ENCODE measurements around the gene PER3.

DNA sequence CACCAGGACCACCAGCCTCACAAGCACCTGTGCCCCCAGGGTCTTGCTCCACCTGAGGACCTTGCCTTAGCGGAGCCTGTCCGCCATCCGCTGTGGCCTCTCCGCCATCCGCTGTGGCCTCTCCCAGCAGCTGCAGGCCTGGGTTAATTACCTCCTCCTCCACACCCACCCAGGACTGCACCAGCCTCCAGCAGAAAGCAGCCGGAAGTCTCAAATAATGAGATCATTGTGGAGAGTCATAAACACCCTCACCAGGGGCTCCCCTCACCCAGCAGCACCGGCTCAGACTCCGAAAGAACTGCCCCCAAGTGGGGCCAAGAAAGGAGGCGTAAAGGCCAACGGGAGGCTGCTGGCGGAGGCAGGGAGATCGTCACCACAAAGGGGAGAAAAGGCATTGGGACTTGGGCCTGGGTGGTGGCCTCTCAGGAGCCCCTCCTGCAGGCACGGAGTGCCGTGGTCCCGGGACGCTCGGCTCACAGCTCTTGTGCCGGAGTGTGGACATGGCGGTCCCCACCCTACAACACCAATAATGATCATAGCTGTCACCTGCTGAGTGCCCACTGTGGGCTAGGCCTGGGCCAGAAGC lies 10.7 kb upstream of the GPR153 start:
- PRO-cap: no peak

DNA sequence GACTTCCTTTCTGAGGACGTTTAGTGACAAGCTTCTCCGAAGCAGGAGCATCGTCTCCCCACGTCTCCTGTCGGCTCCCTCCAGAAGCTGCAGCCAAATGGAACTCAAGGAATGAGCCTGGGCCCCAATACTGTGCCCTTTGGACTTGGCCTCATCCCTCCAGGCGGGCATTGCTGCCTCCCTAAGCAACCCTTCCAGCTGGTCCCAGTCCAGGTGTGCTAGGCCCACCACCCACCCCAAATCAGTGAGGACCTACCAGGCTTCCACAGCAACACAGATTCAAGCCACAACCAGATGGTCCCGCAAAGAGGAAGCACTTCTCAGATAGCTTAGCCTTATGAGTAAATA lies 33.0 kb downstream of the ACOT7 start:
- PRO-cap: no peak

- PRO-cap: no peak
Measured at GRCh38 chr1:6546843-6547458, 7.4 kb downstream of the NOL9 start.

DNA sequence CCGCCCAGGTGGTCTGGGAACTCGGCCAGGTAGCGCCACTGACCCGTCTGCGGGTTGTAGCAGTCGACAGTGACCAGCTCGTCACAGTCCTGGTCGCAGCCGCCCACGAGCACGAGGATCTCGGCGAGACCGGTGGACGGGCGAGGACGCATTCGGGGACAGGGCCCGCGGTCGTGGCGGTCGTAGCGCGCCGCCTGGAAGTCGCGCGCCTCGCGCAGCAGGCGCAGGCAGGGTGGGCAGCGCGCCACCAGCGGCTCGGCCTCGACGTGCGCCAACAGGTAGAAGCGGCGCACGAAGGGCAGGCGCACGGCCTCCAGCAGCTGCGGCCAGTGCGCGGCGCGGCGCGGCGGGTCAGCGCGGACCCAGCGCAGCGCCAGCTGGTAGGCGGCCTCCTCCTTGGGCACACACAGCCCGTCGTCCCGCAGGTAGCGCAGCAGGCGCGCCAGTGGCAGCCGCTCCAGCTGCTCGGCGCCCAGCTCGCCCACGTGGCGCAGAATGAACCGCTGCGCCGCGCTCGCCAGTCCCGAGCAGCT lies 762 bp downstream of the KLHL21 start:
- PRO-cap: no peak

- PRO-cap: no peak
Measured at GRCh38 chr1:6604266-6604658, 1.6 kb upstream of the KLHL21 start.

GRCh38 chr1:6857171-6857738 lies 72.0 kb downstream of the CAMTA1 start:
- PRO-cap: no peak

DNA sequence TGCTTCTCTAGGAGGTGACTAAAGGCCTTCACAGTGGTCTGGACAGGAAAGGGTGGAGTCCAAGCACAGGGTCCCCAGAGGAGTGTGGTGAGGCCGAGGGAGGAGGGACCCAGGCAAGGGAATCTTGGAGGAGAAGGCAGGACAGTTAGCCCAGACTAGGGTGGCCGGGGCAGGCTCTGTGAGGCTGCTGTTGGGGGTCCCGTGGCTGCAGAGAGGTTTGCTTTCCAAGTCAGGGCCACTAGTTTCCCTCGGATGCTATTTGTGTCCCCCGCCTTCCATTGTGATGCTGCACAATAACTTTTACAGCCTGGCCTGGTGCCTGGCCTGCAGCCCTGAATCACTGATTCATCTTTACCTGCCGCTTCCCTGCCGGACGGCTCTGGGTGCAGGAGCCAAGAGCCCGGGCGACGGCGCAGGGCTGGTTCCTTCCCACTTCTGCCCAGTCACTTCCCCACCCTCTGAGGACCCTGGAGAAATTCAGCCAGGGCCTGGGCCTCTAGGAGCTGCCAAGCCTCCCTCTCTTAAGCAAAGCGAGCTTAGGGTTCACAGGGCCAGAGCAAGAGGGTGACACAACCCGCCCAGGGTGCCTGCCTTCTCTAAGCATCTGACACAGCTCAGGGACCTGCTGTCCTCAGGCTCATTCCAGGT lies 381.3 kb upstream of the VAMP3 start:
- PRO-cap: no peak

- PRO-cap: no peak
Measured at GRCh38 chr1:7478239-7478828, 292.8 kb upstream of the VAMP3 start.

DNA sequence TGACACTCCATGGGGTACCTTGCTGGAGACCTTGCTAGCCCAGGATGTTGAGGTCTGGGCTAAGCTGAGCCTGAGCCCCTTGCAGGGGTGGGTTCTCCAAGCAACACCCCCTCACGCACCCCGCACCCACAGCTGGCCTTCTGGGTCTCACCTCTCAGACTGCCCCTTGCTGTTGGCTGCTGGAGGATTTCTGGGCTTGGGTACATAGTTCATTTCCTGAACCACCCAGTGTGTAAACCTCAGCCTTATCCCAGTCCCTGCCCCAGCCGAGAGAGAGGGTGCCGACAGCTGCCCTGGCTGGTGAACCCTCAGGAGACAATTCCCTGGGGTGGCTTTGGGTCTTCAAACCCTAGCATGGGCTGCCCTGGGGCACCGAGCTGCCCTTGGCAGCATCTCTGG lies 92.4 kb upstream of the VAMP3 start:
- PRO-cap: no peak

DNA sequence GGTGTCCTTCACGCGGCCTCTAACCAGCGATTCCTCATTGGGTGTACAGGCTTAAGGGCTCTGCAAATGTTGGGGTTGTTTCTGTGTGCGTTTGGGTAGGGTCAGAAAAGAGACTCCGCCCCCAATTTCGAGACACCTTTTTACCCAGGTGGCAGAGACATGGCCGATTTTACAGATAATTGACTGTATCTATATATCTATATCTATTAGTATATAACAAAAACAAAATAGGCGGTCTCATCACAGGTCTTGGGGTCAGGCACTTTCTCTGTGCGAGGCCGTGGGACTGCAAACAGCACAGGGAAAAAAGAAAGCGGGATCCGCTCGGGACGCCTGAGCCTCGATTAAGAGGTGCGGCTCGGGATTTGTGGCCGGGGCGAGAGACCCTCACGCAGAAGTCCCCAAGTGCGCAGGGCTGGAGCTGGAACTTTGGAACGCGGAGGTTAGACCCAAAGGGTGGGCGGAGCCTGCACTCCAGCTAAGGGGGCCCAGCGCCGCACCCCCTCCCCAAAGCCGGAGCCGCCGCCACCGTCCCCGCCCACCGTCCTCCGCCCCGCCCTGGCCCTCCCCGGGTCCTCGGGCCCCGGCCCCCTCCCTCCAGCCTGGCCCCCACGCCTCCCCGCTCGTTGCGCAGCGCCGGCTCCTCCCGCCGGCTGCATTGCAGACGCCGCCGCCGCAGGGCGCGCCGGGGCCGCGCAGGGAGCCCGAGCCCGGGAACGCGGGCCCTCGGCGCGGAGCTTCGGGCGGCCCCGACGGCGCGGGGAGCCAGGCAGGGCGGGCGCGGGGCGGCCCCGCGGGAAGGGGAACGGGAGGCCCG lies 67.4 kb upstream of the VAMP3 start:
- PRO-cap: no peak

DNA sequence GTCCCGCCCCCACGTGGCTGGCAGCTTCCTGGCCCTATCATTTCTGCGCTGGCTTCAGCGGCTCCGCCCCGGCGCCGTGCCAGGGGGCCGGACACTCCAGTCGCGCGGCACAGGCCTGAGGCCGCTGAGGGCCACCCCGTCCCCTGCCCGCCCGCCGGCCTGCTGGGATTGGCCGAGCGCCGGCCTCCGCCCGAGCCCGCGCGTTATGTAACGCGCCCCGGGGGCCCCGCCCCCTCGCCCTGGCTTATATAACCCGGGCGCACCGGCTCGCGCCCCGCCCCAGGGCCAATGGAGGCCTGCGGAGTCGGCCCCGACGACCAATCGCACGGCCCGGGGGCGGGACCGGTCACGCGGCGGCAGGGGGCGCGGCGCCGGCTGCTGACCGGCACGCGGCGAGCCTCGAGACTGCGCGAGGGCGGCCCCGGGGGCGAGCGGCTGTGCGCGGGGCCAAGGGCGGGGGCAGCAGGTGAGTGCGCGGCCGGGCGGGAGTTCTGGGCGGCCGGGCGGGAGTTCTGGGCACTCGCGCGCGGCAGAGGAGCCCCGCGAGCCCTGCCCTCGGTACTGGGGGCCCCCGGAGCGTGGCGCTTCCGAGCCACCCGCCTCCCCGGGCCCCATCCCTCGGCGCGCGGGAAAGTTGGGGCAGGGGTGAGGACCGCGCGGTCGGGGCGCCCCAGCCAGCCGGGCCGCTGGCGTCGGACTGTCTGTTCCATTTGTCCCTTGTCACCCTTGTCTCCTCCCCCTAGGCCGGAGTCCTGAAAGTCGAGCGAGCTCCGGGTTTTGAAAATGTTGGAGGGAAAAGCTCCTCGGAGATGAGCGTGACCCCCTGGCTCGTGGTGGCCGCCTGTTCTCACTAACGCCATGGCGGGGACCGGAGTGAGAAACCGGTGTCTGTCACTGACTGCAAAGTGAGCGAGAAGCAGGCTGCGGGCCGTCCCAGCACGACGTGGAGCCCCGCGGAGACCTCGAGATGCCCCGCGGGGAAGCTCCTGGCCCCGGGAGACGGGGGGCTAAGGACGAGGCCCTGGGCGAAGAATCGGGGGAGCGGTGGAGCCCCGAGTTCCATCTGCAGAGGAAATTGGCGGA lies at the start of gene PER3:
TSS of gene PER3 (plus strand) at position 381 of the 1,083 bp plus-strand sequence.
- PRO-cap: bidirectional peak, plus-strand start at position 408 of the sequence, minus-strand start at position 219 of the sequence; unidirectional peak, plus-strand start at position 408 of the sequence

- PRO-cap: no peak
Measured at GRCh38 chr1:8009683-8010005, 16.5 kb downstream of the ERRFI1 start.

GRCh38 chr1:8010006-8010895 lies 15.9 kb downstream of the ERRFI1 start:
- PRO-cap: no peak

GRCh38 chr1:8013071-8013425 lies 13.1 kb downstream of the ERRFI1 start:
- PRO-cap: no peak

GRCh38 chr1:8021323-8022398 lies 4.4 kb downstream of the ERRFI1 start:
- PRO-cap: no peak

- PRO-cap: no peak
Measured at GRCh38 chr1:8155475-8155902, 129.4 kb upstream of the ERRFI1 start.

- PRO-cap: unidirectional peak, minus-strand start at chr1:8211994
Measured at GRCh38 chr1:8211722-8212477, 106.0 kb upstream of the SLC45A1 start.

DNA sequence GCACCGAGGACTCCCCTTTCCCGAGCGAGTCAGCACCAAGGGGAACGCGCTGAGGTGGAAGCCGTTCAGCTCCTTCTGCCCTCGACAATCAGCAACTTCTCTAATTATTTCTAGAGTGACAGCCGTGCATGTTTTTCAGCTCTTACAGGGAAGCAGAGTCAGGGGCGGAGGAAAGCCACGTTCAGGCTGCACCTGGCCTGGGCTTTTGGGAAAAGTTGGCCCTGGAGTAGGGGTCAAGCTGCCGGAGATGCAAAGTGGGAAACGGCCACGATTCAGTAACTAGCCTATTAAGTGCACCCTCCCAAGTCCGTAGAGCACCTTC lies 667 bp downstream of the SLC45A1 start:
- PRO-cap: no peak

- PRO-cap: no peak
Measured at GRCh38 chr1:8370885-8371658, 53.2 kb downstream of the SLC45A1 start.

DNA sequence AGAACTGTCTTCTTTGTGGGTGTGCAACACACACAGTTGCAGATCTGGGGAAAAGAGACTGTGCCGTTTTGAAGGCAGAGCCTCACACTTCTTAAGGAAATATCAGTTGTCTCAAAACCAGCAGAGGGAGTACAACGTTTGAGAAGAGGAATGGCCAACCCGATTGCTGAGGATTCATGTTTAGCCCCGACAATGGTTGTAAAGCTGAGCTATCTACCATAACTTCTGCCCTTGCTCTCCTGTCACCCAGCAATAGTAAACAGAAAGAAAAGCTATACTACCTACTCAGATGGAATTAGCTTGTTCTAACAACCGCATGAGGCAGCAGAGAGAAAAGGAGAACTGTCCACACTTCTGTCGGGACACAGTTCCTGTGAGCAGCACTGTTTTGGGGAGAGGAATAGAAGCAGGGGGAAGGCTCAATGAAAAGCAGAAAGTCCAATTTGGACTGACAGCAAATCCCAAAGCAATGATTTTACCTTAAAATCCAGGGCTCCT lies 91.2 kb downstream of the SLC45A1 start:
- PRO-cap: no peak